HT-29 (cell line): ENCODE measurements around a stretch of chr14.

- RAMPAGE, long total RNA = no peak
Observed at GRCh38 chr14:71517480-71517679, 197.1 kb downstream of the SIPA1L1 start.

DNA sequence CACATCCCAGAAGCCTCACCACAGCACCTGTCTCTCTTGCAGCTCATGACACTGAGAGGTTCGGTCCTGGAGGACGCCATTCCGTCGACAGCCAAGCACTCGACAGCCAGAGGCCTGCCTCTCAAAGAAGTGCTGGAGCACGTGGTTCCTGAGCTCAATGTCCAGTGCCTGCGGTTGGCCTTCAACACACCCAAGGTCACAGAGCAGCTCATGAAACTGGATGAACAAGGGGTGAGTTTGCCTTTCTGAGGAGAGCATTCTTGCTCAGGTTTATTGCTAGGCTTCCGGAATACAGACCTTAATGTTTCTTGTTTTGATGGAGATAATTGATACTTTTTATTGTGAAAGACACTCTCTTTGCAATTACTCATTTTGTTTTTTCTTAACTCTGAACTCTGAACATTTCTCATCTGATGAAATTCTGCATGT is 303.7 kb downstream of the SIPA1L1 start:
- RAMPAGE, long total RNA = no peak

- RAMPAGE, long total RNA = no peak
Observed at GRCh38 chr14:71848233-71848773, 83.9 kb upstream of the RGS6 start.

DNA sequence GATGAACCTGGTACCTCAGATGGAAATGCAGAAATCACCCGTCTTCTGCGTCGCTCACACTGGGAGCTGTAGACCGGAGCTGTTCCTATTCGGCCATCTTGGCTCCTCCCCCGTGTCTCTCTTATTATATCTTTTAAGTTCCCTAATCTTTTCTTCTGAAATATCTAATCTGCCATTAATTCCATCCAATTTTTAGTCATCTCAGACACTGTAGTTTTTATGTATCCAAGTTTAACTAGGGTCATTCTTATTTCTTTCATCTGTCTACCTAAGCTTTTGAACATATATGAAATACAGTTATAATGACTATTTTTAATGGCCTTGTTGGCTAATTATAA is 83.4 kb upstream of the RGS6 start:
- RAMPAGE, long total RNA = no peak

- RAMPAGE, long total RNA = no peak
Observed at GRCh38 chr14:71918786-71919314, 13.4 kb upstream of the RGS6 start.

- RAMPAGE, long total RNA = no peak
Observed at GRCh38 chr14:72544404-72545237, 349.3 kb downstream of the DPF3 start.

GRCh38 chr14:72639542-72639888 is 254.4 kb downstream of the DPF3 start:
- RAMPAGE, long total RNA = no peak

GRCh38 chr14:72643286-72643933 is 250.5 kb downstream of the DPF3 start:
- RAMPAGE, long total RNA = no peak

DNA sequence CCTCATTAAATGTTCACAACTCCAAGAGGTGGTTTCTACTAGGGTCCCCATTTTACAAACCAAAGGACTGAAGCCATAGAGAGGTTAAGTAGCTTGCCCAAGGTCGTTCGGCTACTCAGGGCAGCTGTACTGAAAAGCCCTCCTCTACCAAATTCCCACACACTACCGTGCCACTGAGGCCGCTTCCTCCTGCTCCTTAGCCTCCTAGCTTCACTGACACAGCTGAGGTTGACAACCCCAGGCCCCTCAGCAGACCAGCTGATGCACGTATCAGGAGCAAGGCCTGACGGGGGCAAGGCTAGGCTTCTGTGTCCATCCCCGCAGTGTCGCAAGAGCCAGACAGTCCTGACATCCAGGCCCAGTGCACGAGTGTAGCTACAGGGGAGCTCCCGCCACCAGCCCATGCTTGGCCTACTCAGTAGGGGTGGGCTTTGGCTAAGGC is 179.2 kb downstream of the DPF3 start:
- RAMPAGE, long total RNA = no peak

GRCh38 chr14:72771298-72772164 is 122.4 kb downstream of the DPF3 start:
- RAMPAGE, long total RNA = no peak

DNA sequence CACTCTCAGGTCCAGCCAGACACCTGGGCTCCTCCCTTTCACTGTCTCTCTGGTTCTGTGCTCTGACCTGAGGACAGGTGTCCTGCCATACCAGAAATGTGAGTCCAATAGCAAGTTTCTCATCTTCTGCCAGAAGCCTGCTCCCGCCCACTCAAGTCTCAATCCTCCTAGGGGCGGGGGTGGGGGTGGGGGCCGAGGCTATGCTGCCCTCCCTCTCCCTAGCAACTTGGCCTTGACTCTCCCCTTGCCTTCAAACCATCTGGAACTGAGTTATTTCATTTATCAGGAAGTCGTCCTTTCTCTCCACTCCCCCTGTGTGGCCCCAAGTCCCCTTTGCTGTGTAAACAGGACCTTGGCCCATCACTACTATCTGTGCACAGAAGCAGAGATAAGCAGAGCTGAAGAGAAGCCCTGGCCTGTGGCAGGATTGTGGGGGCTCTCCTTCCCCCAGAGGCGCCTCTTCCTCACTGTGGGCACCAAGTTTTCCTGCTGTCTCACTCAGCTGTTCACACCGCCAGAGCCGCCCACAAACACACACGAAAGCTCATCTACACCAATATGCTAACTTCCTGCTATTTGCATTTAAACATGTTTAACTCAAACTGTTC is 117.1 kb downstream of the DPF3 start:
- RAMPAGE, long total RNA = no peak

DNA sequence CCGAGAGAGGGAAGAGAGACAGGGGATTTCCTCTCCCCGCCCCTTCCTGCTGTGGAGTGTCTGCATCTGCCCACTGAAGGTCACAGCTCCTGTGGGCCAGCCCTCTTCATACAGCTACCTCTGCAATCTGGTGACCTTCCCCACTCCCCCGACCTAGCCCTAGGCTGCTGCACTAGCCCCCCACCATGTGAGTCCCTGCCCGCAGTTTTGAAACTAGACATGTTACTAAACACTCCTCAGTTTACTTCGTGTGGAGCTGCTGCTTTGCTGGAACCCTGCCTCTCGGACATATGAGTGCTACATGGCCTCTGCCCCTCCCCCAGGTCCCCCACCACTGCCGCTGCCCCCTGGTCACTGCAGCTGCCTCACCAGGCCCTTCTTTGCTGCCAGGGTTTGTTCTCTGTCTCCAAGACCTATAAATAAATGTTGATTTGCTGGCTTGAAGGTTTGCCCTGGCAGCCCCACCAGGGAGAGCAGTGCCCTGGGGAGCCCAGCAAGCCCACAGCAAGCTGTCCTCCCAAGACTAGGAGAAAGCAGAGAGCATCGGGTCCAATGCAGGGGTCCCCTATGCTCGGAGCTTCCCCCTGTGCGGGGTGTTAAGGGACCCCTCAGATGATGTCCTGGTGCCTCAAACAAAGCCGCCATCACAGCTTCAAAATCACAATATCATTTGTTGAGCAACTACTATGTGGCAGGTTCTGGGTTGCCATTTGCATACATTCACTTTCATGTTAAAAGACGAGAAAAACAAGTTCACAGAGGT is 102.7 kb downstream of the DPF3 start:
- RAMPAGE, long total RNA = no peak

GRCh38 chr14:72891771-72892155 is 2.1 kb downstream of the DPF3 start:
- RAMPAGE, long total RNA = no peak

DNA sequence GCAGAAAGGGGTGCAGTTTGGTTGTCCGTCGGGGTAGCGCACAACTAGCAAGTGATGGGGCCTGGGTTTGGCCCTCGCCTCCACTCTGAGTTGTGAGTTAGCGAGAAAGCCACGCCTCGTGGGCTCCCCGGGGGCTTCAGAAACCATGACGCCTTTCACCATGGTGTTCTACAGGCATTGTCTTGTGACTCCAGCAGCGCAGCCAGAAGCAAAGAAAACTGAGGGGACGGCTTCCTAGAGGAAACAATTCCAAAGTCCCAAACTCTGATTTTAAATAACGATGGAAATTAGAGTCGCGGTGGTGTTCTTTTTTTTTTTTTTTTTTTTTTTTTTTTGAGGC is 743 bp downstream of the DCAF4 start:
- RAMPAGE, long total RNA = no peak

- RAMPAGE, long total RNA = no peak
Observed at GRCh38 chr14:72929579-72929836, 3.2 kb downstream of the DCAF4 start.

DNA sequence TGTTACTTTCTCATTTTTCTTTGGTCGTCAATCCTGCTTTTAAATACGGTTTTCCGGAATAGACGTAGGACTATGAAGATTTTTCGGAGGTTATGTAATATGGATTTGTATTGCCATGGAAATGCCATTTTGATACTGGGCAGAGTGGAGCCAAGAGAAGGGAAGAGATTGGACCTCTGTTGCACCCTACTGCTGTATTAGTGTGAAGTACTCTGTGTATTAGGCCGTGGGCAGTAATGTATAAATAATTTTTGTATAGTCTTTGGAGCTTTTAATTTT is 1.0 kb downstream of the RBM25 start:
- RAMPAGE, long total RNA = no peak

DNA sequence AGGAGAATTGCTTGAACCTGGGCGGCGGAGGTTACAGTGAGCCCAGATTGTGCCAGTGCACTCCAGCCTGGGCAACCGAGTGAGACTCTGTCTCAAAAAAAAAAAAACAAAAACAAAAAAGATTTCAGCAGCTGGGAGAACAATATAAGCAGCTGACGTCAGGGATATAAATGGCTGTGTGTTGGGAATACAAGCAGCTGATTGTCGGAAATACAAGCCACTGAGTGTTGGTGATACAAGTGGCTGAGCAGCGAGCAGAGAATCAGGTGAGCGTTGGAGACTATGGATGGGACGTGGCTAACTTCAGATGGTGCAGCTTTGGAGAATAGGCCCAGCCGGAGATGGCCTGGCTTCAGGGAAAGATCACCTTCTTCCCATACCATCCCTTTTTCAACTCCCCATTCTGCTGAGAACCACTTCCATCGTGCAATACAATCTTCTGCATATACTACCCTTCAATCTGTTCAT is 32.0 kb downstream of the PSEN1 start:
- RAMPAGE, long total RNA = no peak

- RAMPAGE, long total RNA = no peak
Observed at GRCh38 chr14:73220284-73220891, 16.9 kb upstream of the PAPLN start.

DNA sequence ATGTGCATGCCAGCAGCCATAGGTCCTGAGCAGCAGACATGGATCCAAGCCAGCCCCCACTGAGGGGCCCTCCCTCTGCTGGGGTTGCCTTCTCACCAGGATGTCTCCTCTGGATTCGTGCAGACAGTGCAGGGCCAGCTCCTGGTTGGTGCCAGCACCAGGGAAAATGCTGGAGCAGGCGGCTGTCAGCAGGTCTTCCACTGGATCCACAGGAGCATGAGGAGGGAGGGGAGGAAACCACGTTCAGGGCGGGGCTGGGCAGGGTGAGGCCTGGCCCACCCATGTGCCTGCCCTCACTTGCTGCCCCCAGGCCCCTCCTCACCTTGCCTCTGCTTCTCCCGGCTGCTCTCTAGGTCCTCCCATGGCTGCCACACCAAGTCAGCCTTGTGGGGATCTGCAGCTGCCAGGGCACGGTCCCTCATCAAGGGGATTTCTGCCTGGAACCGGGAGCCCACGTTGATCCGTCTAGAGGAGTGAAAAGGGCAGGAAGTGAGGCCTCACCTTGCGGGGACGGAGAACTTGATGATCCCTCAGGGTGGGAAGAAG is 12.4 kb upstream of the PNMA1 start:
- RAMPAGE, long total RNA = no peak

GRCh38 chr14:73751261-73751760 is 8.8 kb downstream of the MIDEAS start:
- RAMPAGE, long total RNA = no peak